ENCODE data around the genes STARD3, ERBB2 and PSMD3.

GRCh38 chr17:39617299-39618470, 9.1 kb upstream of the PPP1R1B start:
- RRBS = 2% methylated on average over 48 of the region's 92 CpGs

- RRBS = 37% methylated on average over 4 of the region's 7 CpGs
Measured at GRCh38 chr17:39631273-39631791, 4.6 kb downstream of the PPP1R1B start.

- RRBS = 1% methylated on average over 22 of the region's 84 CpGs
Measured at GRCh38 chr17:39636907-39638098, at the start of gene STARD3. Gene STARD3, plus strand, starts transcription at chr17:39637144.

- RRBS = no CpG with 5 or more reads among the region's 3 CpGs
Measured at GRCh38 chr17:39664662-39665098, 469 bp upstream of the TCAP start.

DNA sequence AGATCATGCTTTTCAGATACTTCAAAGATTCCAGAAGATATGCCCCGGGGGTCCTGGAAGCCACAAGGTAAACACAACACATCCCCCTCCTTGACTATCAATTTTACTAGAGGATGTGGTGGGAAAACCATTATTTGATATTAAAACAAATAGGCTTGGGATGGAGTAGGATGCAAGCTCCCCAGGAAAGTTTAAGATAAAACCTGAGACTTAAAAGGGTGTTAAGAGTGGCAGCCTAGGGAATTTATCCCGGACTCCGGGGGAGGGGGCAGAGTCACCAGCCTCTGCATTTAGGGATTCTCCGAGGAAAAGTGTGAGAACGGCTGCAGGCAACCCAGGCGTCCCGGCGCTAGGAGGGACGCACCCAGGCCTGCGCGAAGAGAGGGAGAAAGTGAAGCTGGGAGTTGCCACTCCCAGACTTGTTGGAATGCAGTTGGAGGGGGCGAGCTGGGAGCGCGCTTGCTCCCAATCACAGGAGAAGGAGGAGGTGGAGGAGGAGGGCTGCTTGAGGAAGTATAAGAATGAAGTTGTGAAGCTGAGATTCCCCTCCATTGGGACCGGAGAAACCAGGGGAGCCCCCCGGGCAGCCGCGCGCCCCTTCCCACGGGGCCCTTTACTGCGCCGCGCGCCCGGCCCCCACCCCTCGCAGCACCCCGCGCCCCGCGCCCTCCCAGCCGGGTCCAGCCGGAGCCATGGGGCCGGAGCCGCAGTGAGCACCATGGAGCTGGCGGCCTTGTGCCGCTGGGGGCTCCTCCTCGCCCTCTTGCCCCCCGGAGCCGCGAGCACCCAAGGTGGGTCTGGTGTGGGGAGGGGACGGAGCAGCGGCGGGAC, at the start of gene ERBB2:
TSS of gene ERBB2 (plus strand) at position 544 of the 831 bp plus-strand sequence.
- RRBS = 2% methylated on average over 28 of the region's 43 CpGs

GRCh38 chr17:39707016-39707553, 7.2 kb downstream of the ERBB2 start:
- RRBS = no CpG with 5 or more reads among the region's 9 CpGs

DNA sequence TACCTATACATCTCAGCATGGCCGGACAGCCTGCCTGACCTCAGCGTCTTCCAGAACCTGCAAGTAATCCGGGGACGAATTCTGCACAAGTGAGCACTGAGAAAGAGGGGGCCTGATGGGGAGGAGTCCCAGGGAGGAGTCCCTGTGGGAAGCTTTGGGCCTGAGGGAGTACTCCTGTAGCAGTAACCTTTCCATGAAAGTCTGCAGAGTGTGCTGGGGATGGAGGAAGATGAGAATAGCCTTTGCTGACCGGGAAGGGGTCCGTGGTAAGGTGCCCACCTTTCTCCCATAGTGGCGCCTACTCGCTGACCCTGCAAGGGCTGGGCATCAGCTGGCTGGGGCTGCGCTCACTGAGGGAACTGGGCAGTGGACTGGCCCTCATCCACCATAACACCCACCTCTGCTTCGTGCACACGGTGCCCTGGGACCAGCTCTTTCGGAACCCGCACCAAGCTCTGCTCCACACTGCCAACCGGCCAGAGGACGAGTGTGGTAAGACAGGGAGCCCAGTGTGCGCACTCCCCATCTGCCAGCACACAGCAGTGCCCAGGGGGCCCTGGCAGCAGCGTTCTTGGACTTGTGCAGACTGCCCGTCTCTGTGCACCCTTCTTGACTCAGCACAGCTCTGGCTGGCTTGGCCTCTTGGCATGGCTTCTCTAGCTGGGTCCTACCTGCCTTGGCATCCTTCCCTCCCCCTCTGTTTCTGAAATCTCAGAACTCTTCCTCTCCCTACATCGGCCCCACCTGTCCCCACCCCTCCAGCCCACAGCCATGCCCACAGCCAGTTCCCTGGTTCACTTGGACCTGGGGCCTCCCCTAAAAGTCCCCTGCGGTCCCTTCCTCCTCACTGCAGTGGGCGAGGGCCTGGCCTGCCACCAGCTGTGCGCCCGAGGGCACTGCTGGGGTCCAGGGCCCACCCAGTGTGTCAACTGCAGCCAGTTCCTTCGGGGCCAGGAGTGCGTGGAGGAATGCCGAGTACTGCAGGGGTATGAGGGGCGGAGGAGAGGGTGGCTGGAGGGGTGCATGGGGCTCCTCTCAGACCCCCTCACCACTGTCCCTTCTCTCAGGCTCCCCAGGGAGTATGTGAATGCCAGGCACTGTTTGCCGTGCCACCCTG, 14.5 kb downstream of the MIEN1 start:
- RRBS = no CpG with 5 or more reads among the region's 28 CpGs

DNA sequence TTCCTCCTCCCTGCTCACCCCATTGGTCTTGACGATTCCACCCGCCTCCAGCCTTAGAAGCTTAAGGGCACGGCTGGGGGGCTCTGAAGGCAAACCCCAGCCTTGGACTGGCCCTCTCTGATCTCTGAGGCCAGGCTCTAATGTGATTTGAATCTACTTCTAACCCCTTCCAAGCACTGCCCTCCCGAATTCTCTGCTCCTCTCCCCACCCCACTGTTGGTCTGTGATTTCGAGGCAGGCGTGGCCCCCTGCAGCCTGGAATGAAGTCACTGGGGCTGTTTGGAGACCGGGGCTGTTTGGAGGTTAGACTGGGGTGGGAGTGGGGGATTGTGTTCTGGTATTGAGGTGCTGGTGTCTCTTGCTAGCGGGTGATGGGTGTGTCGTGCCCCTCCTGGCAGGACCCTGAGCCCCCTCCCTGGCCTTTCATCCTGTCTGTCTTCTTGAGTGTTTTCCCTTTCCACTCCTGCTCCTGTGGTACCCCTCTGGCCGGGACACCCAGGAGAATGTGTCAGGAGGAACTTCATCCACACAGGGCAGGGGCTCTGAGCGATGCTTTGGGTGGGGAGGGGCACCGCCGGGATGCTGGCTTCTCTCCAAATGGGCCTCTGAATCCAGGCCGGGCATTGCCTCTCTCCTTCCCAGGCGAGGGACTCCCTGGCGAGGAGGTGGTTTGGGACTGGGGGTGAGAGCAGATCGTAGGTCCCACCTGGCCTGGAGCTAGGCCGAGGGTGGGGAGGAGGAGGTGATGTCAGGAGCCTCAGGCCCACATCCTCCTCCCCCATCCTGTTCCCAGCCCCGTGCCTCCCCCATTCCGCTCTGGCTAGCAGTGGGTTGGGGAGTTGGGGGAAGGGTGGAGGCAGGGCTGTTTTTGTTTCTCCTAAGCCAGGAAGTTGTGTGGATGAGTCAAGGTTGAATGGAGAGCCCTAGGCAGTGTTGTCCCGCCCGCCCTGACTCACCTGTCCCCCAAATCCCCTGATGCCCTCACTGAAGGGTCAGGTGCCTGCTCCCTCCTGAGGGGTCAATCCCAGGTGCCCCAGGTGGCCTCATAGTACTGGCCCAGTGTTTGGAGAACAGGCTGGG, 2.5 kb downstream of the GRB7 start:
- RRBS = 5% methylated on average over 5 of the region's 22 CpGs

GRCh38 chr17:39742292-39742774, 4.6 kb downstream of the GRB7 start:
- RRBS = 63% methylated on average over 2 of the region's 13 CpGs

DNA sequence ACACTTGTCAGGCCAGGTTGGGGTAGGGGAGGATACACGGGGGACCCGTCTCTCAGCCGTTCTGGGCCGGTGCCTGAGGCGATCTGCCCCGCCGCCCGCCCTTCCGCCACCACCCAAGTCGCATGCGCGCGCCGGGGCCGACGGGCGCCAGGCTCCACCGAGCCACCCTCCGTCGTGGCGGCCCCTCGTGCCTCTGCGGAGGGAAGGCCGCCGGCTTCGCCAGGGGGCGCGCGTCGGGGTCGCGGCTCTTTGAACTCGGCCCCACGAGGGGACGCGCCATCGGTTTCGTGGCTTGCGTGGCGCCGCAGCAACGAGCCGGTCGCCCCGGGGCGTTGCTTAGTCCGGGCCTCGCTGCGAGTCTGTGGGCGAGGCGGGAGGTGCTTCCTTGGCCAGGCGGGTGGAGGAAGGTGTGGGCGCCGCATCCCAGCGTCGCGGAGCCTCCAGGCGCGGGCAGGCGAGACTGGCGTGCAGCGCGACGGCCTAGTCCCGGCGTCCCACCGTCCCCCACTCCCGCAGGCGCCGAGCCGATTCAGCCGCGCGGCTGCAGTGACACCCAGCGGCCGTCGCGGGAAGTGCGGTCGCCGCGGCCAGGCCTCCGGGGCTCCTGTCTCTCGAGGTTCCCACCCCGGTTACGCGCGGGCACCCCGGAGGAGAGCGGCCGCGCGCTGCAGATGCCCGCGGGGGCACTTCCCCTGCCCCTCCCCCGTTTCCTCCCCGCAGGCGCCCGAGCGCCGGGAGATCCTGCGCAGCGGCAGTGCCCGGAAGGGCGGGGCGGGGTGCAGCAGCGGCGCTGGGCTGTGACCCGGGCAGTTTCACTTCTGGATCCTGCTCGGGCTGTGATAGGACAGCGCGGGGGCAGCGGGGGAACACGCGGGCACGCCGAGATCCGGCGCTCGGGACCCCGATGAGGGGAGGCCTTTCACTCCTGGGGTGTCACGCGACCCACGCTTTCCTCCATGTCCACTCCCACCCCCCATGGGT, 16.4 kb downstream of the GRB7 start:
- RRBS = 2% methylated on average over 72 of the region's 124 CpGs

DNA sequence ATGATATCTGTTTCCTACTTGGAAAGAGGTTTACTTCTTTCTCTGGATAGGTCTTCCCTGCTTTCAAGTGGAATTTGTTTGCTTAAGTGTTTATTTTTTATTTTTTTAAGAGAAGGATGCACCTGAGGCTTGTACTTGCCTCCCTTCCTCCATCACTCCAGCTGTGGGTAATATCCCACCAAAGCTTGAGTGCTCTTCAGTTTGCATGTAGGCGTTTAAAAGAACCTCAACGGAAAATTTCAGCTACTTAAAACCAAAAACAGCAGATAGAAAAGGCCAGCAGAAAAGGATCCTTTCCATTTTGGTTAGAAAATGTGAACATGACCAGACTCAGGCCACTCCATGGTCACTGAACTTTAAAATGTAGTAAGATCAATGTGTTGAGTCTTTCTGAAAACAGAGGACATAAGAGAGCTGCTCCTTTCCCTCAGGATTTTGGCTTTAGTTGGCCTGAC, 57.0 kb downstream of the GRB7 start:
- RRBS = no CpG with 5 or more reads among the region's 2 CpGs

DNA sequence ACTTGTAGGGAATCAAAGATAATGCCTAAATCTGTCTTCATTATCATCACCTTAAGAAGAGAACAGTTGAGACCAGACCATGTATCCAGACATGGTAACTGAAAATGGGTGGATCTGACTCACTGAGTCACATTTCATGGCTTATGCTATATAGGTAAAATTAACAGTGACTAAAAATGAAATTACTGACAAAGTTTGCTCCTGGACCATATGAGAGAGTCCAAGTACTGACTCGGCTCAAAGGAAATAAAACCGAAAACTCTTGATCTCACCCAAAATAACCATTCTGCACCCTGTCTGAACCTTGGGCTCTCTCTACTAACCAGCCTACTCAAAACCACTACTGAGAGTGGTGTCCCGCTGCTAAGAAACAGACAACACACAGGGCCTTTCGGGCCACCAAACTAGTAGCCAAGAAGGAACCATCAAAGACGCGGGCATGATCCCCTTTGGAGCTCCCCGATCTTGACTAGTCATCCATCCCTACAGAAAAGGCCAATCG, 957 bp upstream of the ZPBP2 start:
- RRBS = no CpG with 5 or more reads among the region's 8 CpGs

DNA sequence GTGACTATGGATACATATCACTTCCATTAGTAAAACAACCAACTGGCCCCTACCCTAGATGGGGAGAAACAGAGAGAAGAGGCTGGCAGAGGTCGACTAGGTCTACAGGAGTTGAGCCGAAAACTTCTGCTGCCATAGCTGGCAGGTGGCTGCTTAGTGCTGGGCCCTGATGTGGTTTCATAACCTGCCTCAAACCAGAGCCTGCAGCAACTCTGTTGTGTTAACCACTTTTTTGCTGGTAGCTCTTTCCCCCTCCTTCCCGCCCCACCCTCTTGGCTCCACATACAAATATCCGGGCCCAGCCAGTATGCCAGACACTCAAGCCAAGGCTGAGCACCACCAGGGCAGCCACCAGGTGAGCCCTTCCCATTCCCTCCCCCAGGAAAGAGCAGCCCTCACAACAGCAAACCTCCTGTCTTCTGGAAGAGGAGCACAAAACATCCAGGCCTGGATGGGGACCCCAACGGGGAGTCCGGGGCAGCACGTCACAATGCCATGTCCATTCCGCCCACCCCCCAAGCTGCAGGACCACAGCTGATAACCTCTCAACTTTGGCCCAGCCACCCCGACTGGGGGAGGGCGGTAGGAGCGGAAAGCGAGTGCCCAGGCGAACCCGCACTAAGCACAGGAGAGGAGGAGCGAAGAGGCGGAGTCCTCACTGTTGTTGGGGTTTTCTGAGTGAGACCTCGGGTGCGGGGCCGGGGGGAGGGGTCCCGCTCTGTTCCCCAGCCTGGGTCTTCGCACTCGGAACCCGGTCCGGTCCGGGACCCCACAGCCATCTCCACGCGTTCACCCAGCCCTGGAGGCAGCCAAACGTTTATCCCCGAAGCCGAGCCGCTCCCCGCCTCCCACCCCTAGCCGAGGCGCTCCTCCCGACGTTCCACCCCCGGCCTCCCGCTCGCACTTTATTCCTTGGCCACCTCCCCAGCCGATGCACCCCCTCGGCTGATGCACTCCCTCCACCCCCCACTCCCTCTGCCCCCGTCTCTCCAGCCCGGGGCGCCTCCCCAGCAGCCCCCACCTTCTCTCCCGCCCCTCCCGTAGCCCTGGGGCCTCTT, 664 bp downstream of the ORMDL3 start:
- RRBS = 1% methylated on average over 12 of the region's 46 CpGs

DNA sequence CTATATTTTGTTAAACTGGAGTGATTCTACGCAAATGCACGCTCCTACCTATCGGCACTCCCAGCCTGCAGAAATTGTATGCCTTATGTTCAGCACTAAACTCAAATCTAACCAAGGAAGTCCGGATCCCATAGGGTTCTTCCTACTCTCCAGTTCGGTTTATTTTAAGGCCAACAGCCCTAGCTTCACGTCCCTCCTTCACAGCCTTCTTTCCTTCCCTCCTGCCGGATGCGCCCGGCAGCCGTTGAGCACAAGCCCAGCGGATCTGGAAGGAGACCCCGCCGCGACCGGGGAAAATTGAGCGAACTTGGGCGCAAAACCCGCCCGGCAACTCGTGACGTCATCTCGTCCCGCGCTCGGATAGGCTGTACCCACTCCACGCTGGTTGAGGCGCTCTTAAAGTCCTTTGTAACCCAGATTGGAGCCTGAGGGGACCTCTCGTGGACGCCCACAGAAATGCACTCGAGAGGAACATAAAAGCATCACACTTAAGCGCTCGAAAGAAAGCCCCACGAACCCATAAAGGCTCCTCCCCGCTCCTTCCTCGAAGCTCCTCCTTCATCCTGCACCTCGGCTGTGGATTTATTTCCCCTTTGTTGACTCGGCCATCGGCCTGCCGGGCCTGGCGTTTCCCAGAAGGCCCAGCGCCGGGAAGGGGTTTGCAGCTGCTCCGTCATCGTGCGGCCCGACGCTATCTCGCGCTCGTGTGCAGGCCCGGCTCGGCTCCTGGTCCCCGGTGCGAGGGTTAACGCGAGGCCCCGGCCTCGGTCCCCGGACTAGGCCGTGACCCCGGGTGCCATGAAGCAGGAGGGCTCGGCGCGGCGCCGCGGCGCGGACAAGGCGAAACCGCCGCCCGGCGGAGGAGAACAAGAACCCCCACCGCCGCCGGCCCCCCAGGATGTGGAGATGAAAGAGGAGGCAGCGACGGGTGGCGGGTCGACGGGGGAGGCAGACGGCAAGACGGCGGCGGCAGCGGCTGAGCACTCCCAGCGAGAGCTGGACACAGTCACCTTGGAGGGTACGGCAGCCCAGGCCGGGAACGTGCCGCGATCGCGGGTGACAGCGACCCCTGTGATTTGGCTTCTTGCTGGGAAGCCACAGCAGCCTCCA, at the start of gene PSMD3:
TSS of gene PSMD3 (plus strand) at position 635 of the 1,110 bp plus-strand sequence.
- RRBS = 2% methylated on average over 33 of the region's 96 CpGs

DNA sequence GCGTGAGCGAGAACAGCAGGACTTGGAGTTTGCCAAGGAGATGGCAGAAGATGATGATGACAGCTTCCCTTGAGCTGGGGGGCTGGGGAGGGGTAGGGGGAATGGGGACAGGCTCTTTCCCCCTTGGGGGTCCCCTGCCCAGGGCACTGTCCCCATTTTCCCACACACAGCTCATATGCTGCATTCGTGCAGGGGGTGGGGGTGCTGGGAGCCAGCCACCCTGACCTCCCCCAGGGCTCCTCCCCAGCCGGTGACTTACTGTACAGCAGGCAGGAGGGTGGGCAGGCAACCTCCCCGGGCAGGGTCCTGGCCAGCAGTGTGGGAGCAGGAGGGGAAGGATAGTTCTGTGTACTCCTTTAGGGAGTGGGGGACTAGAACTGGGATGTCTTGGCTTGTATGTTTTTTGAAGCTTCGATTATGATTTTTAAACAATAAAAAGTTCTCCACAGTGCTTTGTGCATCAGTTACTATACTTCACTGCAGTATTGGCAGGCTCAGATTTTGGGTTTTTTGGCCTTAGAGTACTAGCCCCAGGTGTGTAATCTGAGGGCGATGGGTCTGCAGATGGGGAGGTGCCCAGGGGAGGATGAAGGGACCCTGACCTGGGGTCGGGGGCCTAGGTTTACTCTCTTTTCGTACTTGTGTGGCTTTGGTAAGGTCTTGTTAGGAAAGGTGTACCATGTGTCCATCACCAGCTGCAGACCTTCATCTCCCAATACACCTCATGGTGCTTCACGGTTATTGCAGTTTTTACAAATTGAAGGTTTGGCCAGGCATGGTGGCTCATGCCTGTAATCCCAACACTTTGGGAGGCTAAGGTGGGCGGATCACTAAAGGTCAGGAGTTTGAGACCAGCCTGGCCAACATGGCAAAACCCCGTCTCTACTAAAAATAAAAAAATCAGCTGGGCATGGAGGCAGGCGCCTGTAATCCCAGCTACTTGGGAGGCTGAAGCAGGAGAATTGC, 17.2 kb downstream of the PSMD3 start:
- RRBS = no CpG with 5 or more reads among the region's 13 CpGs

DNA sequence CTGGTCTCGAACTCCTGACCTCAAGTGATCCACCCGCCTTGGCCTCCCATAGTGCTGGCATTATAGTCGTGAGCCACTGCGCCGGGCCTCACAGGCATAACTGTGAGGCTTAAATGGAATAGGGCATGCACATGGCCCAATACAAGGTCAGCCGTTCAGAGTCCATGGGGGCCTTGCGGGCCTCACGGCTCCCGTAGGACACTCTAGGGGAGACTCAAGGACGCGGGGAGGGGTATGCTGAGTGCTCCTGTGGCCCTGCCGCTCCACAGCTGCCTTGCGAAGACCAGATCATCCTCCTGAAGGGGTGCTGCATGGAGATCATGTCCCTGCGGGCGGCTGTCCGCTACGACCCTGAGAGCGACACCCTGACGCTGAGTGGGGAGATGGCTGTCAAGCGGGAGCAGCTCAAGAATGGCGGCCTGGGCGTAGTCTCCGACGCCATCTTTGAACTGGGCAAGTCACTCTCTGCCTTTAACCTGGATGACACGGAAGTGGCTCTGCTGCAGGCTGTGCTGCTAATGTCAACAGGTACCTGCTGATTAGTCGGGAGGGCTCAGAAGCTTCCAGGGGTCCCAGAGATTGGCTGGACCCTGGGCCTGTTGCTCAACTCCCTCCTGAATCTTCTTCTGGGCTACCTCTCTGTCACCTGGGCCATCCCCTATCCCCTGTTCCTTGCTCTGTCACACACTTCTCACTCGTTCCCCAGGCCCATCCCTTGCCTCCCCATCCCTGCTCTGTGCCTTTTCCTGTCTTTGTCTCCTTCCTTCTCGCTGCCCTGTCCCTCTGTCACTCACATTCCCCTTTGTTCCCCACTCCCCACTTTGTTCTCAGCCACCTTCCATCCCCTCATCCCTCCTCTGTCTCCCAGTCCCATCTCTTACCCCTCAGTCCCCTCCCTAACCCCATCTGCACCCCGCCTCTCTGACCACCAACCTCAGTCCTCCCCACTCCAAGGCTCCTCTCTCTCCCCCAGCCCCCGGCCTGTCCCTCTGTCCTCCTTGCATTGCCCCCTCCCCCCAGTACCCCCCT, 12.1 kb downstream of the NR1D1 start:
- RRBS = no CpG with 5 or more reads among the region's 30 CpGs

GRCh38 chr17:40091369-40092341, 8.7 kb downstream of the NR1D1 start:
- RRBS = no CpG with 5 or more reads among the region's 23 CpGs

DNA sequence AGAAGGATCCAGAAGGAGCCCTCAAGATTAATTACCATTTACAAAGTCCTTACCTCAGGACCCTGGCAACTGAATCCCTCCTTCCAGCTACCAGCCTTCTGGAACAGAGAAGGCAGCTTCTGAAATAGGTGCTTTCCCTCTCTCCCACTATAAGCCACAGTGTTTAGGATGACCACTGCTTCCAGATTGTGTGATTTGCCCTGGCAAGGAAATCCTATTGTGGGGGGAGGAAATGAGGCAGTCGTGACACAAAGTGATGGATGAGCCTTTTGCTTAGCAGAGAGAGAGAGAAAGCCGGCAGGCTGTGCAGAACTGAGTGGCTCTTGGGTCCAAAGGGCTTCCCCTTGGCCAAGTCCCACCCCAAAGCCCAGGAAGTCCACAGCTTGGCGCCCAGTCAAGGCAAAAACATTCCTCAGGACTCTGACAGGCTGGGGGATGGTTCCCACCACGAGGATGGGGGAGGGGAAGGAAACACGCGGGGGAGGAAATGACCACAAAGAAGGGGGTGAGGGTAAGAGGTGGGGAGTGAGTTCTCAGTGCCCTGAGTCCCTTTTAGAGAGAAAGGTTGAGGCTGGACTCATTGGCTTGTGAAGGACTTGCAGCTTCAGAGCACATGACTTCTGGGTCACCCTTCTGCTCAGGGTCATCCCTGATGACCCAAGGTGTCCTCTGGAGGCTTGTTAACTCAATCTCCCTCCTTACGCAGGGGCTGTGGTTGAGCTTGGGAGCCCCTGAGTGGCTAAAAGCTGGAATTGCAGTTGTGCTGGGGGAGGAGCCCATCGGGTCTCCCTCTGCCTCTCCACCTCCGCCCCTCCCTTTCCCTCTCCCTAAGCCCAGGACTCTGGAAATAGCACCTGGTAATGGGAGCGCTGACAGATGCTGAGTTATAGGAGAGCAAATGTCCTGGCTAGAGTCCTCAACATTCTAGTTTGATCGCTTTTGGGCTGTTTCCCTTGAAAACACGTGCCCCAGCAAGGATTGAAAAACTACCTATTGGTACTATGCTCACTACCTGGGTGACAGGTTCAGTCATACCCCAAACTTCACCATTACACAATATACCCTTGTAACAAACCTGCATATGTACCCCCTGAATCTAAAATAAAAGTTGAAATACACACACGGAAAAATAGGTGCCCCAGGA, 10.3 kb upstream of the MSL1 start:
- RRBS = no CpG with 5 or more reads among the region's 13 CpGs

- RRBS = no CpG with 5 or more reads among the region's 2 CpGs
Measured at GRCh38 chr17:40118214-40118669, 3.5 kb upstream of the MSL1 start.

GRCh38 chr17:40177827-40178429, 658 bp downstream of the RAPGEFL1 start:
- RRBS = 6% methylated on average over 30 of the region's 55 CpGs

Data from non-pigmented ciliary epithelial cell (primary cell).